Breast (tissue), 4 donors: ENCODE measurements around the genes PI4KA and TOP3B.

GRCh38 chr22:20801754-20802113, 27.8 kb downstream of the SERPIND1 start:
- PRO-cap, 3 experiments: no peak in any of the 3 experiments
- RRBS: no CpG with 5 or more reads among the region's 12 CpGs

- PRO-cap, 3 experiments: peak in 3 of 3 experiments; most common plus-strand start chr22:20858554 (in 1); most common minus-strand start chr22:20858774 (in 3)
- RRBS: 1% methylated on average over 32 of the region's 69 CpGs
Observed at GRCh38 chr22:20858195-20858939, at the start of gene PI4KA. PI4KA (minus strand) TSS chr22:20858811.

GRCh38 chr22:20933567-20934247, 16.5 kb downstream of the CRKL start:
- PRO-cap, 3 experiments: no peak in any of the 3 experiments
- RRBS: no CpG with 5 or more reads among the region's 11 CpGs

GRCh38 chr22:21029308-21029652, 3.1 kb downstream of the SLC7A4 start:
- PRO-cap, 3 experiments: no peak in any of the 3 experiments
- RRBS: 65% methylated on average over 1 of the region's 8 CpGs

DNA sequence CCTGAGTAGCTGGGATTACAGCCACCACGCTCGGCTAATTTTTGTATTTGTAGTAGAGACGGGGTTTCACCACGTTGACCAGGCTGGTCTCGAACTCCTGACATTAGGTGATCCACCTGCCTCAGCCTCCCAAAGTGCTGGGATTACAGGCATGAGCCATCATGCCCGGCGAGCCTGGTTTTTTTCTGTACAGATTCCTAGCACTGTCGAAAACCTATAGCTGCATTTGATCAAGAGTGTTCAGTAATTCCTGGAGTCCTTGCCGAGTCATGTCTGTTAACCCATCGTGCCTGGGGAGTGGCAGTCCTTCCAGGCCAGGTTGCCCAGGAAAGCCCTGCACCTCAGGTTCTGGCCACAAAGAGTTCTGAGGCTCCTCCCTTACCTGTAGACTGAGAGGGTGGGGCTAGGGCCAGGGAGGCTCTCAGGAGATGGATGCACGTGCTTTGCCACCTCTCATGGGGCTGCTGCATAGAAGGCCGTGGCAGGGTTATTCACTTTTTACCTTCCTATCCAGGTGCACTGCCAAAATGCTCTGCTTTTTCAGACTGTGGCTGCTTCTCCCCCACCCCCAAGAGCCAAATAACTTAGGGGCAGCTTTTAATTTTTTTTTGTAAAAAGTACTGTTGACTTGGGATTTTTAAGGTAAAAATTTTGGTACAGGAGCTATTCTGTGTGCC, 16.9 kb downstream of the YDJC start:
- PRO-cap, 3 experiments: no peak in any of the 3 experiments
- RRBS: no CpG with 5 or more reads among the region's 12 CpGs

GRCh38 chr22:21620366-21621013, 9.3 kb downstream of the YDJC start:
- PRO-cap, 3 experiments: no peak in any of the 3 experiments
- RRBS: 100% methylated on average over 1 of the region's 12 CpGs

DNA sequence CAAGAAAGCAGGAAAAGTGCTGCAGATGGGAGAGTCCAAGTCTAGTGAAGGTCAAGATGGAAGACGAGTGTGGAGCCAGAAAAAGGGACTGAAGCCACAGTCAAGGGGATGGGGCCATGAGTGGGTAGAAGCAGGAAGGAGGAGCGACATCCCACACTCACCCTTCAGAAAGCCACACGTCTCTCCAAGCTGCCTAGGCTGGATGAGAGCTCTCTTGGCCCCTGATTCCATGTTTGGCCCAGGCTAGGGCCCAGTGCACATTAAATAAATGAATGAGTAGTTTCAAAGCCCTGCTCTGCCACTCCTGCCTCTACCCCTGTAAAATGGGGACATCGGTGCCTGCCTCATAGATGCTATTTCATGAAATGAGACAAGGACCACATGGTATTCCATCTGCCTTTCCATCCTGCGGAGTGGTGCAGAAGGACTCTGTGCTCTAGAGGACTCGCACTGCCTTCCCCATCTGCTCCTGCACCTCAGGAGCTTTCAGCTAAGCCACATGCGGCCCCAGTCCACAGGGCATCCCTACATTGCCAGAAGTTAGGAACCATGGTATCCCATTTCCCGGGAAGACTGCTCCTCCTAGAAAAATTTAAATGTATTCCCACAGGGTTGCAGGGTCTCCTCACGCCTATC, 2.8 kb downstream of the YDJC start:
- PRO-cap, 3 experiments: no peak in any of the 3 experiments
- RRBS: no CpG with 5 or more reads among the region's 9 CpGs

DNA sequence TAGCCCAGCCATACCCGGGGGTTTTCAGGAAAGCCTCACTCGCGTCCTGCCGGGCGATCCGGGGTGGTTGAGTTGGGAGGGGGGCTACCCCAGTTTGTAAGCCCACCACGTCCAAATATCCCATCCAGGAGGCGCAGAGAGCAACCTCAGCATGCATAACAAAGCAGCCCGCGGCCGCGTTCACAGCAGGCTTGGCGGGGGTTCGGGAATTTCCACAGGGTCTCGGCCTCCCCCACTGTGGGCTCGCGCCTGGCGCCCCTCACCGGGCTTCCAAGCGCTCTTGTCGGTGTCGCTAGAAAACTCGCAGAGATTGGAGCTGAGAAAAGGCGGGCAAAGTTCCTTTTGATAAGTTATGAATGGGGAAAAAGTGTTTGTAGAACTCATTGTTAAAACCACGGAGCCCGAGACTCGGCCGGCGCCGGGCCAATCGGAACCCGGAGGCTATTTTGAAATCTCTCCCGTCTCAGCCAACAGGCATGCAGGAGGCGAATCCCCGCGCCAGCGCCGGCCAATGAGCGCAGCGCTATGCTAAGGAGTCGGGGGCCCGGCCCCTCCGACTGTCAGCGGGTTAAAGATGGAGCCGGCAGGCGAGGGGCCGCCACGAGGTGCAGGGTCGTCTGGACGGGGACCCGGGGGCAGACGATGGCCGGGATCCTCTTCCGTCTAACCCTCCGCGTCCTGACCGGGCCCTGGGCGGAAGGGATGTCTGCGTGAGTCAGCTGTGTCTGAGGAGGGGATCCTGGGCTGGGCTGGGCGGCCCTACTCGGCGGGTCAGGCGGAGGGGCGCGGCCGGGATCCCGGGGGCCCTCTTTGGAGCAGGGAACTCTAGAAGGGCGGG, 9.7 kb downstream of the SDF2L1 start:
- PRO-cap, 3 experiments: peak in 1 of 3 experiments; most common plus-strand start position 556 of the sequence (in 1)
- RRBS: 1% methylated on average over 28 of the region's 68 CpGs

DNA sequence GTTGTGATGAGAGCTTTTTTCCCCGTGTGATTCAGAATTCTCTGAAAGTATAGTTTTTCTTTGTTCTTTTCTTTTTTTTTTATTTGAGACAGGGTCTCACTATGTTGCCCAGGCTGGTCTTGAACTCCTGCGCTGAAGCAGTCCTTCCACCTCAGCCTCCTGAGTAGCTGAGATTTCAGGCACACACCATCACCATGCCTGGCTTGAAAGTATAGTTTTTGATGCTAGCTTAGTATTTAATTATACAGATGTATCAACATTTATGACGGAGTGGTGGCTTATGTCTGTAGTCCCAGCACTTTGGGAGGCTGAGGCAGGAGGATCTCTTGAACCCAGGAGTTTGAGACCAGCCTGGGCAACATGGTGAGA, 5.7 kb downstream of the PPIL2 start:
- PRO-cap, 3 experiments: no peak in any of the 3 experiments
- RRBS: no CpG with 5 or more reads among the region's 3 CpGs

- PRO-cap, 3 experiments: no peak in any of the 3 experiments
- RRBS: no CpG with 5 or more reads among the region's 4 CpGs
Observed at GRCh38 chr22:21823946-21824533, 43.4 kb downstream of the MAPK1 start.

- PRO-cap, 3 experiments: no peak in any of the 3 experiments
- RRBS: no CpG with 5 or more reads among the region's 8 CpGs
Observed at GRCh38 chr22:21975497-21975982, 7.0 kb downstream of the TOP3B start.

GRCh38 chr22:21982400-21983044, at the start of gene TOP3B:
TOP3B (minus strand) TSS chr22:21982787.
- PRO-cap, 3 experiments: peak in 3 of 3 experiments; most common plus-strand start chr22:21982874 (in 2); most common minus-strand start chr22:21982750 (in 2)
- RRBS: 1% methylated on average over 21 of the region's 53 CpGs

- PRO-cap, 3 experiments: no peak in any of the 3 experiments
- RRBS: no CpG with 5 or more reads among the region's 8 CpGs
Observed at GRCh38 chr22:21984780-21985255, 2.2 kb upstream of the TOP3B start.

GRCh38 chr22:22162433-22162852, 82.1 kb upstream of the VPREB1 start:
- PRO-cap, 3 experiments: no peak in any of the 3 experiments
- RRBS: no CpG with 5 or more reads among the region's 5 CpGs

DNA sequence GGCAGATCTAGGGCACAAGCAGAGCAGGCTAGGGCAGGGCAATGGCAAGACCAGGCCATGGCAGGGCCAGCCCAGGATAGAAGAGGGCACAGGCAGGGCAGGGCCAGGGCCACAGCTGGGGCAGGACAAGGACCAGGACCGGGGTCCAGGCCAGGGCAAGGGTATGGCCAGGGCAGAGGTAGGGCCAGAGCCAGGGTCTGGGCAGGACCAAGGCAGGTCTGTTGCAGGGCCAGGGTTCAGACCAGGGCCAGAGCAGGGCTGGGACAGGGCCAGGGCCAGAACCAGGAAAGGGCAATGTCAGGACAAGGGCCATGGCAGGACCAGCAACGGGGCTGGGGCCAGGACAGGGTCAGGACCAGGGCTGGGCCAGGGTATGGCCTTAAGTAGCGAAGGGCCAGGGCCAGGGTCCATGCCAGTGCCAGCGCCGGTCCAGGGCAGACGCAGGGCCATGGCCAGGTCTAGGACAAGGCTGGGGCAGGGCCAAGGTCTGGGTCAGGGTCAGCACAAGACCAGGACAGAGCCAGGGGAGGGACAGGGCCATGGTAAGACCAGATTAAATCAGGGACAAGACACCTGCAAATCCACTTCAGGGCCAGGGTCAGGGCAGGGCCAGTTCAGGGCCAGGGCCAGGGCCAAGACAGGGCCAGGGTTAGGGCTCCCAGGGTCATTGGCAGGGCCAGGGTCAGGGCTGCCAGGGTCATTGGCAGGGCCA, 47.1 kb downstream of the VPREB1 start:
- PRO-cap, 3 experiments: no peak in any of the 3 experiments
- RRBS: no CpG with 5 or more reads among the region's 6 CpGs

DNA sequence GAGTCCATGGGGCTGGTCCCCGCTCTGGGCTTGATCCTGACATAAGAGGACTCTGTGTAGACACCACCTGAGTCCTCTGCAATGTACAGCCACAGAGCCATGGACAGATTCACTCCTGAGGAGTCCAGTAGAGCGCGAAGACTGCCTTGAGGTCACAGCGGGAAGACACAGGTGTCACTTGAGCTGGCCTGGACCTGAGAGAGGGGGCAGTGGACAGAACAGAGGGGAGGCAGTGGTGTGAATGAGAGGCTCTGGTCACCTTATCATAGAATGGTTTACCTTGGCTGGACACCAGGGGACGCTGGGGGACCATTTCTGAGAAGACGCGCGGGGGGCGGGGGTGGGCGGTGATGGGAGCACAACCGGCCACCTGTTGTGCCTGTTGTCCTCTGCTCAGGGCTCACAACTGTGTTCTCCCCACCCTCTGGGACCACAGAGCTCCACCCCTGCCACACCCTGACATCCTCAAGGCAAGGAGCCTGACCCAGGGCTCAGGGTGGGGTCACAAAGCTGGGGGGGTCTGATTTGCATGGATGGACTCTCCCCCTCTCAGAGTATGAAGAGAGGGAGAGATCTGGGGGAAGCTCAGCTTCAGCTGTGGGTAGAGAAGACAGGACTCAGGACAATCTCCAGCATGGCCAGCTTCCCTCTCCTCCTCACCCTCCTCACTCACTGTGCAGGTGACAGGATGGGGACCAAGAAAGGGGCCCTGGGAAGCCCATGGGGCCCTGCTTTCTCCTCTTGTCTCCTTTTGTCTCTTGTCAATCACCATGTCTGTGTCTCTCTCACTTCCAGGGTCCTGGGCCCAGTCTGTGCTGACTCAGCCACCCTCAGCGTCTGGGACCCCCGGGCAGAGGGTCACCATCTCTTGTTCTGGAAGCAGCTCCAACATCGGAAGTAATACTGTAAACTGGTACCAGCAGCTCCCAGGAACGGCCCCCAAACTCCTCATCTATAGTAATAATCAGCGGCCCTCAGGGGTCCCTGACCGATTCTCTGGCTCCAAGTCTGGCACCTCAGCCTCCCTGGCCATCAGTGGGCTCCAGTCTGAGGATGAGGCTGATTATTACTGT, 128.0 kb downstream of the ZNF280B start:
- PRO-cap, 3 experiments: no peak in any of the 3 experiments
- RRBS: no CpG with 5 or more reads among the region's 17 CpGs

DNA sequence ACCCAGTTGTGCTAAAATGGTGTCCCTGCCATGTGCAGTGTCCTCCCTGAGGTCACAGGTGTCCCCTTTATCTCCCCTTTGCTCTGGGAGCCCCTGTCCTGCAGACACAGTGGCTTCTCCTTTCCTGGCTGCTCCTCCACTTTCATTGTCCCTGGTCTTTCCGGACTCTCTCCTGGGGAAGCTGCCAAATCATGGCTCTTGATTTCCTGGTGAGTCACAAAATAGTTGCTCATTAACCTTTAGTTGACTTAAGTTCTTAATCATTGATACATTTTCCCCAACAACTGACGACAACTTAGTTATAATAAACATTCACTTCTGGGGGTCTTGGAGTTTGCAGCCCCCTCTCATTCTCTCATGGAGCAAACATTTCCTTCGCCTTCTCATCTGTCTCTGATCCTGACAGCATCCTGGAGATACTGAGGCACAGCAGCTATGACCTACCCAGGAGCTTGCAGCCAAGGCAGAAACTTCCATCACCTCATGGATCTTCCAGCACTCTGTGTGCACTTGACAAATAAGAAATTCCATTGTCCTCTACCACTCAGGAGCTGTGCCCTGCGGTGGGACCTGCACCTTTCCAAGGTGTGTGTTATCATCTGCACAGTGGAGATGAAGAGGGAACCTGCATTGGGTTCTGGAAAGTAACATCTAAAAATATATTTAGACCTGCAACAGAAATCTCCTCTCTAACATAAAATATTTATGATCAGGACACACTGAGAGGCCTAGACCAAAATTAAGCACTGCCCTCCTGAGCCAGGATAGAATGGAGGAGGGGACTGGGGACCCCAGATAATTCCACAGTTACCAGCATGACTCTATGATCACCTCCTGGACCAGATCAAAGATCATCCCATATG, 49.0 kb downstream of the GGTLC2 start:
- PRO-cap, 3 experiments: no peak in any of the 3 experiments
- RRBS: no CpG with 5 or more reads among the region's 4 CpGs

DNA sequence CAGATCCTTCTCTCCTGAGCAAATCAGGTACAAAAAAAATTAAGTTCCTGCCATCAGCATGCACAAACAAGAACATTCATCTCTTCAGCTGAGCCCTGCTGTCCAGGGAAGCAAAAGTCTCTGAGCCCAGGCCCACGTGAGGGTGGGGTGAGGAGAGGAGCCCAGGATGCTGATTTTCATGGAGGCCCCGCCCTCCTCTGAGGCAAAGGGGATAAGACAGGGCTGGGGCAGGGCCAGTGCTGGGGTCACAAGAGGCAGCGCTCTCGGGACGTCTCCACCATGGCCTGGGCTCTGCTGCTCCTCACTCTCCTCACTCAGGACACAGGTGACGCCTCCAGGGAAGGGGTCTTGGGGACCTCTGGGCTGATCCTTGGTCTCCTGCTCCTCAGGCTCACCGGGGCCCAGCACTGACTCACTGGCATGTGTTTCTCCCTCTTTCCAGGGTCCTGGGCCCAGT, 53.3 kb downstream of the GGTLC2 start:
- PRO-cap, 3 experiments: no peak in any of the 3 experiments
- RRBS: no CpG with 5 or more reads among the region's 7 CpGs

DNA sequence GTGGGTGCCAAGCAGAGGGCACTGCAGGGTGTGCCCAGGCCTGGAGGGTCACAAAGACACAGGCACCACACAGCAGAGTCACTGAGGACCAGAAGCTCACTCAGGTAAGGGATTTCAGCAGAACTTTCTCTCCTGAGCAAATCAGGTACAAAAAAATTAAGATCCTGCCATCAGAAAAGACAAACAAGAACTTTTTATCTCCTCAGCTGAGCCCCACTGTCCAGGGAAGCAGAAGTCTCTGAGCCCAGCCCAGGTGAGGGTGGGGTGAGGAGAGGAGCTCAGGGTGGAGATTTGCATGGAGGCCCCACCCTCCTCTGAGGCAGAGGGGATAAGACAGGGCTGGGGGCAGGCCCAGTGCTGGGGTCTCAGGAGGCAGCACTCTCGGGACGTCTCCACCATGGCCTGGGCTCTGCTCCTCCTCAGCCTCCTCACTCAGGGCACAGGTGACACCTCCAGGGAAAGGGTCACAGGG, 95.4 kb upstream of the IGLL5 start:
- PRO-cap, 3 experiments: no peak in any of the 3 experiments
- RRBS: no CpG with 5 or more reads among the region's 2 CpGs

DNA sequence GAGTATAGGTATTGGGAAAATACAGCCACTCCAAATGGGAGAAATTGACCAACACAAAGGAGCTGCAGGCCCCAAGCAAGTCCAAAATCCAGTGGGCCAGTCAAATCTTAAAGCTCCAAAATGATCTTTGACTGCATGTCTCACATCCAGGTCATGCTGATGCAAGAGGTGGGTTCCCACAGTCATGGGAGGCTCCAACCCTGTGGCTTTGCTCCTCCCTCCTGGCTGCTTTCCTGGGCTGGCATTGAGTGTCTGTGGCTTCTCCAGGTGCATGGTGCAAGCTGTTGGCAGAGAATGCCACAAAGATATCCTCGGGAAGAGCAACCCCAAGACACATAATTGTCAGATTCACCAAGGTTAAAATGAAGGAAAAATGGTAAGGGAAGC, 80.7 kb downstream of the IGLL5 start:
- PRO-cap, 3 experiments: no peak in any of the 3 experiments
- RRBS: no CpG with 5 or more reads among the region's 1 CpG